Placental pericyte (primary cell): ENCODE measurements around a stretch of chr19.

GRCh38 chr19:22215051-22216017 is 18.6 kb upstream of the ZNF676 start:
- CAGE, long polyA plus RNA: no peak

DNA sequence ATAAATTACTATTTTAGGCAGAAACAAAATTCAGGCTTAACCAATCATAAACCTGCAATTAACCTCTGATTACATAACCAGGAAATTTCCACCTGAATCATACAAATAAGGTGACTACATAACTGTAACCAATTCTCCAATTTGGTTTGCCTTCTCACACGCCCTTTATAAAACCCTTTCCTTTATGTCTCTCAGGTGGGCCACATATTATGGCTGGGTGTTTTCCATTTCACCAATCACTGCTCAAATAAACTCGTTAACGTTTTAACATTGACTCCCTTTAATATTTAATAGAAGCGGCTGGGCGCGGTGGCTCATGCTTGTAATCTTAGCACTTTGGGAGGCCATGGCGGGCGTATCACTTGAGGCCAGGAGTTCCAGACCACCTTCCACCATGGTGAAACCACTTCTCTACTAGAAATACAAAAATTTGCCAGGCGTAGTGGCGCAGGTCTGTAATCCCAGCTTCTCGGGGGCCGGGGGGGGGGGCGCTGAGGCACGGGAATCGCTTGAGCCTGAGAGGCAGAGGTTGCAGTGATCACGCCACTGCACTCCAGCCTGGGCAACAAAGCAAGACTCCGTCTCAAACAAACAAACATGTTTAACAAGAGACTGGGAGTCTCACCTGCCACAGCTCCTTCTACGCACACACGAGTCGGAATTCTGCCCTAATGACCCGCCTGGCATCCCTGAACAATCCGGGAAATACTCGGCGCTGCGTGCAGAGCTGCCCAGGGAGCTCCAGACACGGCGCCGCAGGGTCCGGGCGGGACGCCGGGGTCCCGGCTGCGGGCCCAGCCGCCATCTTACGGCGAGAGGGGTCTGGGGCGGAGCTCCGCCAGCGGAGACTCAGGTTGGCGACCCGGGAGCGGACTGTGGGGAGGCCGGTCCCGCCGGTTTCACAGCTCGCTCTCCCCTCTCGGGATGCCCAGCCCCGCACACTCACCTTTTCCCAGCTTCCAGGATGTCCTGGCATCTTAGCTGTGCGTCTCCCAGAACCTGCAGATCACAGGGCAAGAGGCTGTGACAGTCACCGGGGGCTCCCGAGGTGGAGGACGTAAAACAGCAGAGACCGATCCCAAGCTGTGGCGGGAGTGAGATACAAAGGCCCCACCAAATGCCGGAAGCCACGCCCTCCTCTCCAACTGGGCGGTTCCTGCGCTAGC is 23.3 kb upstream of the ZNF724 start:
- CAGE, long polyA plus RNA: no peak

DNA sequence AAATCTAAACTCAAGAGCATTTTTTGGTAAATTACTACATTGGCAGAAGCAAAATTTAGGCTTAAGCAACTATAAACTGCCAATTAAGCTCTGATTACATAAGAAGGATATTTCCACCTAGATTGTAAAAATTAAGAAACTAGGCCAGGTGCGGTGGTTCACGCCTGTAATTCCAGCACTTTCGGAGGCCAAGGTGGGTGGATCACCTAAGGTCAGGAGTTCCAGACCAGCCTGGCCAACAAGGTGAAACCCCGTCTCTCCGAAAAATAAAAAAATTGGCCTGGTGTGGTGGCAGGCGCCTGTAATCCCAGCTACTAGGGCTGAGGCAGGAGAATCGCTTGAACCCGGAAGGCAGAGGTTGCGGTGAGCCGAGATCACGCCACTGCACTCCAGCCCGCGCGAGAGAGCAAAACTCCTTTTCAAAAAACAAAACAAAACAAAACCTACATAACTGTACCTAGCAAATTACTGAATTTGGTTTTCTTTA is 921 bp downstream of the ZNF91 start:
- CAGE, long polyA plus RNA: no peak

DNA sequence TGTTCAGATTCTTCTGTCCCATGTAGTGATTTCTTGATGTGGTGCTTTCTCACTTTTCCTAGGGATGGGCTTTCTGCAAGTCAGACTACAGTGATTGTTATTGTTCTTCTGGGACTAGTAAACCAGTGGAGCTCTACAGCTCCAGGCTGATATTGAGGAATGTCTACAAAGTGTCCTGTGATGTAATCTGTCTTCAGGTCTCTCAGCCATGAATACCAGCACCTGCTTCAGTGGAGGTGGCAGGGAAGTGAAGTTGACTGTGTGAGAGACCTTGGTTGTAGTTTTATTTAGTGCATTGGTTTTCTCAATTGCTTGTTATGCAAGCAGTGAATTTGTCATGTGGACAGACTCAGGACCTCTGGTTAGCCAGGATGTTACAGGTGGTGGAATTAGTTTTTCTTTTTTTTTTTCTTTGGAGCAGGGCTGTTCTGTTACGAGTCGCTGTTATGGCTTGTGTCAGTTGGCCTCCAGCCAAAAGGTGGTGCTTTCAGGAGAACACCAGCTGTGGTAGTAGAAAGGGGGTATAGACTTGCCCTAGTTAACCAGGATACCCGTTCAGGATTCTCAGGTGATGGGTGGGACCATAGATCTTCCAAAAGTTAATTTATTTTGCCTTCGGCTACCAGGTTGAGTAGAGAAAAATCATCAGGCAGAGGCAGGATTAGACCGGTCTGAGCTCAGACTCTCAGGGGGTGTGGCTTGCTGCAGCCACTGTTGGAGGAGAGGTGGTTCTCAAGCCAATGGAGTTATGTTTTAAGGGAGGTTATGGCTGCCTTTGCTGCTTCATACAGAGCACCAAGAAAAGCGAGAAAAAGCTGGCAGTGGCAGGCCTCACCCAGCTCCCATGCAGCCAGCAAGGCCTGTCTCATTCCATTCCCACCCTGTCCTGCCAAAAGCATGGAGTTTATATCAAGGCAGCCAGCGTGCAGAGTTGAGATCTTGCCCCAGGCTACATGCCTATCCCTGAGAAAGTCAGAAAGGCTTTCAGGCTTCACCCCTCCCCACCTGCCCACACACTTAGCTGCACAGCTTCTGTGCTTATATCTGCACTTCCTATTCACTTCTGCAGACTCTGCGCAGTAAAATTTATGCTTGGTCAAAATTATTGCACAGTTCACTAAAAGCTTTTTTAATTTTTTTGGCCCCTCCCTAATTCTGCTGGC is 12.1 kb upstream of the ZNF675 start:
- CAGE, long polyA plus RNA: no peak

DNA sequence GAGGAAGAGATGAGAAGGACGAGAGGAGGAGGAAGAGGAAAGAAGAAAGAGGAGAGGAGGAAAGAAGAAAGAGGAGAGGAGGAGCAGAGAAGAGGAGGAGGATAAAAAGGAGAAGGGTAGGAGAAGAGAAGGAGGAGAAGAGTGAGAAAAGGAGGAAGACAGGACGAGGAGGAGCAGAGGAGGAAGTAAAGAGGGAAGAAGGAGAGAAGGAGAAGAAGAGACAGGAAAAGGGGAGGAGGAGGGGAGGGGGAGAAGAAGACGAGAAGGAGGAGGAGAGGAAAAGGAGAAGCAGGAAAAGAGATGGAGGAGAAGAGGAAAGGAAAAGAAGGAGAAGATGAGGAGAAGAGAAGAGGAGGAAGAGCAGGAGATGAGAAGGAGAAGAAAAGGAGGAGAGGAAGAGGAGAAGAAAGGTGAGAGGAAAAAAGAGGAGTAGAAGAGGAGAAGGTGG is 92.6 kb downstream of the ZNF254 start:
- CAGE, long polyA plus RNA: no peak

GRCh38 chr19:27772463-27773110 is 1440.4 kb downstream of the UQCRFS1 start:
- CAGE, long polyA plus RNA: no peak

DNA sequence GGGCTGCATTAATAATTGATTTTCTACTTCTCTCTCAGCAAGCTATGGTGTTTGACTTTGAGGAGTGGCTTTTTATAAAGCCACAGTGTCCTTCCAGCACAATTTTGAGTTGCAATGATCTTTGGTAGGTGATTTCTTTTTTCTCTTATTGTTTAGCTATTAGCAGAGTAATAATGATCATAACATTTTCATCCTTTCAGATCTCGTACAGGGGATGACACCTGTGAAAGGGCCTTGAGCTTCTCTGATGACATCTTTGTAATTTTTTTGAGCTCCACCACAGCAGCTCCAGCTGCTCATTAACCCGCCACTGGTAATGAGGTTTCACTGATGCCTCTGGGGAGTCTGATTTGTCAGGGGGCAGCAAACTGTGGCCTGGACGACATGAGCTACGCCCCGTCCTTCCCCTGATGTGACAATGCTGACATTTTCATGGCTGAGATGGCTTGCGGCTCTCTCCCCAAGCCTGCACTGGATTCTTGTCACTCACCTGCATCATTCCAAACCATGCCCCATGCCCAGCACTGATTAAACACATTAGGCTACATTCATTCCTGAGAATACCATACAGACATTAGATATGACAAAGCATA is 670.1 kb downstream of the UQCRFS1 start:
- CAGE, long polyA plus RNA: no peak

- CAGE, long polyA plus RNA: no peak
Observed at GRCh38 chr19:28884765-28885348, 328.1 kb downstream of the UQCRFS1 start.

DNA sequence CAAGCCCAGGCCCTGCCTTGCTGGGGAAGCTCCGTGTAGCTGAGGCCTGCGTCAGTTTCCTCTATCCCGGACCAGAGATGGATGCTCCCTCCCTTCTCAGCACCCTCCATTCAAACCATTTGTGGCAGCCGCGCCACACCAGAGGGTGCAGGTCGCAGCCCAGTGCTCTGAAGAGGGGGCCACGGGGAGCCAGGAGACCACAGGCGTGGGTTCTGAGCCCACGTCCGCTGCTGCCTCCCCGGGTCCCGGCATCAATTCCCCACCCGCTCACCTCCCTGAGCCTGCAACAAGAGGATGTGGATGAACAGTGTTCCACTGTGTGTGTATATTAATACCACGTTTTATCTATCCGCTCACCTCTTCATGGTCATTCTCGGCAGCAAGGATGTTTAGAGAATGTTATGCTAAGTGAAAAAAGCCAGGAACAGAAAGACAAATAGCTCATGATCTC is 120.1 kb upstream of the VSTM2B start:
- CAGE, long polyA plus RNA: no peak

- CAGE, long polyA plus RNA: no peak
Observed at GRCh38 chr19:29417249-29417730, 108.5 kb upstream of the VSTM2B start.

GRCh38 chr19:29606444-29606889 is 384 bp downstream of the POP4 start:
- CAGE, long polyA plus RNA: no peak

DNA sequence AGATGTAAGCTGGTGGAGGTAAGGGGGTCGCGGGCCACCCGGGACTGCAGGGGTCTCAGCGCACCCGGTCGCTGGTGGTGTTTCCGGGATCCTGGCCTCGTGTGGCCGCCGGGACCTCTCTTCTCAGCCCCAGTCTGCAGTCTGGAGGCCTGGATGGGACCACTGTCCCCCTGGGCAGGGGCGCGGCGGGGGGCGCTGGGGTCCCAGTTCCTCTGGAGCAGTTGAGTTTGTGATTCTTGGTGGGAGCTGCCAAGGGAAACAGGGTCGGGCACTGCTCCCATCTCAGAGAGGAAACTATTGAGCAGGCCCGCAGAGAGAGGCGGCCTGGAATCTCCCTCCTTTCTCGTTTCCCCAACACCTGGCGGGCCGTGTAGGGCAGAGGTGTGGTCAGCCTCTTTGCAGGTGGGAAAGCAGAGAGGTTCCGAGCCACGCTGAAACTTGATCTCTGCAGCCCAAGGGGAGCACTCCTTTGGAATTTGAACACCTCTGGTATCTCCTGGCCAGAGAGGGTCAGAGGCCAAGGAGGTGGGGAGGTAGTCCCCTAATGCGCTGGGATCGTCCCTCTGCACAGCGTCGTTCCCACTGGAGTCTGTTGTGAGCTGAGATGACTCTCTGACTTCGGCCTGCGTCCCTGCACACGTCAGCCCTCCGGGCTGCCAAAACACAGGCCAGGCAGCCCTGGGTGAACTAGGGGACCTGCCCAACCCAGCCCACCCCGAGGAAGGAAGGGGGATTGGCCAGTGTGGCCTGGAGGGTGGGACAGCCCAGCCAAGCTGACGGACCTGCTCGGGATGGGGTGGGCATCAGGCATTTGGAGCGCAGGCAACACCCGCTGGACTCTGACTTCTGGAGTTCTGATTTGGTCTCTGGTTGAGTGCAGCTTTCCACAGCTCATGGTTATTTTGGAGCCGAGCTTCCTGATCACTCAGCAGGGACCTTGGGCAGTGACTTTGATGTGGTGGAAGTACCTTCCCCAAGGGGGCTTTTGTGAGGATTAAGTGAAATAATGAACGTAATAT is 826 bp downstream of the PLEKHF1 start:
- CAGE, long polyA plus RNA: no peak

DNA sequence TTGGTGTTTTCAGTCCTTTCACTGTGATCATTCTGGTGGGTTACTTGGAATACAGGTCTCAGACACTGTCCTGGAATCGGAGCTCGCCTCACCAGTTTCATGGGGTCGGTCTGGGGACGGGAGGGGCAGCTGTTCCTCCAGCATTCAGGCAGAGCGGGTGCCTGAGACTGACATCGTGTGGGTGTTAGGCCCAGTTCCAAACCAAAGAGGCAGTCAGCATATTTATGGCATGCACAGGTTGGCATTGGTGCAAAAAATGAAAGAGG is 20.0 kb downstream of the PLEKHF1 start:
- CAGE, long polyA plus RNA: no peak

- CAGE, long polyA plus RNA: no peak
Observed at GRCh38 chr19:29716020-29716242, 870 bp upstream of the C19orf12 start.

DNA sequence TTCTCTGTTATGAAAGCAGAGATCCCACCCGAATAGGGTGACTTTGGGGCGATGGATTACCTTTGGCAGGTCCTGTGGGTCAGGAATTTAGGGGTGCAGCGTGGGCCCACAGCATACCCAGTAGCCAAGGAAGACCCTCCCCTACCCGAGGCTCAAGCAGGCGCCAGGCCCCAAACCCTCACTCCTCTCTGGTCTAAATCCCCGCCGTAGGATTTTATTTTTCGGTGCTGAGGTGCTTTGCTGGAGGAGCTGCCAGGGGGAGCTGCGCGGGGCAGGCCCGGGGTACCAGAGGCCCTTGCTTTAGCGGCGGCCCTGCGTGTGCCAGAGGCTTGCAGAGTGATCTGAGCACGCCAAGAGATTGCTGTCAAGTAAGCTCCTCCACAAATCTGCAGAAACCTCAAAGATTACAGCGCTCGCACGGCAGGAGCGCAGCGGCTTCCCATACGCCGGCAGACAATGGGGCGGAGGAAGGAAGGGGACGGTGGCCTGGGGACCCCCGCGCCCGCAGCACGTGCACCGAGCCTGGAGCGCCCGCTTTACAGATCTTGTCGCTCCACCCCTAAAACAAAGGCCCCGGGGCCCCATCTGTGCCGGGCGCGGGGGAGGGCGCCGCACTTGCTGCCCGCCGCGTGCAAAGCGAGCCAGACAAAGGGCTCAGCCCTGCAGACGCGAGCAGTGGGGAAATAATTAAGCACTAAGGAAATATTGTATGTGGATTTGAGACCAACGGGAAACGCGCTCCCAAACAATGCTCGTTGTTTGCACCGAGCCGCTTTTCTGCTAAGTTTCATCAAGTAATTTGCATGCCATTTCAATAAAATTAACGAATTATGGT is 9.1 kb upstream of the C19orf12 start:
- CAGE, long polyA plus RNA: no peak

- CAGE, long polyA plus RNA: no peak
Observed at GRCh38 chr19:29724751-29725257, 9.7 kb upstream of the C19orf12 start.

- CAGE, long polyA plus RNA: no peak
Observed at GRCh38 chr19:29760016-29760462, 45.0 kb upstream of the C19orf12 start.

GRCh38 chr19:29812340-29813003 is 681 bp downstream of the CCNE1 start:
- CAGE, long polyA plus RNA: no peak

DNA sequence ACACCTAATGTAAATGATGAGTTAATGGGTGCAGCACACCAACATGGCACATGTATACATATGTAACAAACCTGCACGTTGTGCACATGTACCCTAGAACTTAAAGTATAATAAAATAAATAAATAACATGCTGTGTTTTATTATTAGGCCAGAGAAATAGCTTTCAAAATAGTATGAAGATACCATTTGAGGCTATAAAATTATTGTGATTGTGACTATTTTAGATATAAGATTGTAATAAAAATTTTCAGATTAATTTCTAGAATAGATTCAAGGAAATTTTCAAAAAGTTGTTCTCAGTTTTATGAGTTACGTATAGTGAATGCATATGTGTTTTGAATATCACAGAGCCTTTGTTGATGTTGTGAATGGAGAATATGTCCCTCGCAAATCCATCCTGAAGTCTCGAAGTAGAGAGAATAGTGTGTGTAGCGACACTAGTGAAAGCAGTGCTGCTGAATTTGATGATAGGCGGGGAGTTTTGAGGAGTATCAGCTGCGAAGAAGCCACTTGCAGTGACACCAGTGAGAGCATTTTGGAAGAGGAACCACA is 70.0 kb downstream of the URI1 start:
- CAGE, long polyA plus RNA: no peak

GRCh38 chr19:31220502-31220802 is 128.8 kb downstream of the TSHZ3 start:
- CAGE, long polyA plus RNA: no peak